ENCODE measurements around a stretch of chr14.

DNA sequence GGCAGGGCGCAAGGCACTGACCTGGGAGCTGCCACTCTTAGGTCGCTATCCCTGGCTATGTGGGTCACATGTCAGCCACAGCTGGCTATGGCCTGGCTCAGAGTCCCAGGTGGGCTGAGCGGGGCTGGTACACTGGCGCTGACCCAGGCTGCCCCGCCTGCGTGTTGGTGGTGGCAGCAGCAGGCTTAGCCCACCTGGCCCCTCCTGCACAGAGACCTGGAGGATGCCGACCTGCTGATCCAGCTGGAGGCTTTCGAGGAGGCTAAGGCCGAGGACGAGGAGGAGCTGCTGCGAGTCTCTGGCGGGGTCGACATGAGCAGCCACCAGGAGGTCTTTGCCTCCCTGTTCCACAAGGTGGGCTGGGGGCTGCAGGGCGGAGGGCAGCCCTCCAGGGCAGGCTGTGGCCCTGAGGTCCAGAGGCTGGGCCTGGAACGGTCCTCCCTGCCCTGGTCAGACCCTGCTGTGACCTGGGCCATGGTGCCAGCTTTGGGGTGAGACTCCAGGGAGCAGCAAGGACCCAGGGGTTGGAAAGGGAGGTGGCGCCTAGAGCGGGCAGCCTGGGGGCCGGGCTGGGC is 16.5 kb downstream of the INF2 start:
- RRBS: no CpG with 5 or more reads among the region's 18 CpGs

DNA sequence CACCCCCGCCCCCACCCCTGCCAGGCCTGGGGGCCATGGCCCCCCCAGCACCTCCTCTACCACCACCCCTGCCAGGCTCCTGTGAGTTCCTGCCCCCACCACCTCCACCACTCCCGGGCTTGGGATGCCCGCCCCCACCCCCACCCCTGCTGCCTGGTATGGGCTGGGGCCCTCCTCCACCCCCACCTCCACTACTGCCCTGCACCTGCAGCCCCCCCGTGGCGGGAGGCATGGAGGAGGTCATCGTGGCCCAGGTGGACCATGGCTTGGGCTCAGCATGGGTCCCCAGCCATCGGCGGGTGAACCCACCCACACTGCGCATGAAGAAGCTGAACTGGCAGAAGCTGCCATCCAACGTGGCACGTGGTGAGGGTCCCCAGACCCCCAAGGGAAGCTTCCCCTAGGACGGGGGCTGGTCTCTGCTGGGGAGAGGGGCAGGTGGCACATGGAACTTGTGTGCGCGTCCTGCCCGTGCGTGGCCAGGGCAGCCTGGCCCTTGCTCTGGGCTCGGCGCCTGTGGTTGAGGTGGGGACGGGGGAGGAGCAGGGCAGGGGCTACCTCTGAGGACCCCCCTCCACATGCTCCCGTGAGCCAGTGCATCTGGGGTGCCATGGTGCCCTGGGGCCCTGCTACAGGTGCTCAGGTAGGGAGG is 16.3 kb upstream of the ADSS1 start:
- RRBS: no CpG with 5 or more reads among the region's 20 CpGs

- RRBS: 81% methylated on average over 4 of the region's 14 CpGs
Observed at GRCh38 chr14:104712365-104712709, 11.7 kb upstream of the ADSS1 start.

DNA sequence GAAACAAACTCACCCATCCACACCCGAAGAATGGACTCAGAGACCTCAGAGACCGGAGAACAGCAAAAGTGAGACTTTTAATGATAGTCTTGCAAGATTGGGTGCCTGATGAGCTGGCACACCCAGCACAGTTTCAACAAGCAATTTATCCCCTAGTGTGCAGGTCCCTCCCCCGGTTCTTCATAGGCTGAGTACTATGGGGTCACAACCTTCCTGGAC is 13.8 kb downstream of the SIVA1 start:
- RRBS: no CpG with 5 or more reads among the region's 3 CpGs

DNA sequence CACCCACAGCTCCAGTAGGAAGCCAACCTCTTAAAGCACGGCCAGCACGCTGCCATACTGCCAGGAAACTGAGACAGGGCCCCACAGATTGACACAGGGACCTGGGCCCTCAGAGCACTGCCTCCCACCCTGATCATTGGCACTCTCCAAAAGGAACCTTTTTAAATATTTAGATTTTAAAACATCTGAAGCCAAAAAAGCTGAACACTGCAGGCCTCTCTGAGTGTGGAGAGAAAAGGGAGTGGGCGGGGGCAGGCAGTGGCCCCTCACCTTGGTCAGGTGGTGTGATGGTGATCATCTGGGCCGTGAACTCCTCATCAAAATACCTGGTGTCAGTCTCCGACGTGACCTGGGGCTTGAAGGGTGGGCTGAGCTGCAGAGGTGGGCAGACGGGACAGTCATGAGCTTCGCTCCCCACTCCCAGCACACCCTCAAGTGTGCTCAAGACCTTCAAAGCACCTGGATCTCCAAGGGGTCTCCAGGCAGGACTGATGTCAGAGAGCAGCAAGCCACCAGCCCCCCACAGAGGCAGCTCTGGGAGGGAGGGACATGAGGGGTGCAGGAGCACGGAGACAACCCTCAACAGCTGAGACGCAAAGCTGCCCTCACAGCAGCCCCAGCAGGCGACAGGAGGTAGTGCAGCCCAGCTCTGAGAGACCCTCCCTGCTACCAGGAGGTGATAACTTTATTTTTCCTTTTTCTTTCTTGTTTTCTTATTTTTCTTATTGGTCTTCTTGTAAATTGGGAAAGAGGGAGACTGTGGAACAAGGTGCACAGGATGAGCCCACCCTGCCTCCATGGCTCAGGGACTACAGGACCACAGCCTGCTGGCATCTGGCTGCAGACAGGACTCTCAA is 17.8 kb downstream of the SIVA1 start:
- RRBS: no CpG with 5 or more reads among the region's 11 CpGs

DNA sequence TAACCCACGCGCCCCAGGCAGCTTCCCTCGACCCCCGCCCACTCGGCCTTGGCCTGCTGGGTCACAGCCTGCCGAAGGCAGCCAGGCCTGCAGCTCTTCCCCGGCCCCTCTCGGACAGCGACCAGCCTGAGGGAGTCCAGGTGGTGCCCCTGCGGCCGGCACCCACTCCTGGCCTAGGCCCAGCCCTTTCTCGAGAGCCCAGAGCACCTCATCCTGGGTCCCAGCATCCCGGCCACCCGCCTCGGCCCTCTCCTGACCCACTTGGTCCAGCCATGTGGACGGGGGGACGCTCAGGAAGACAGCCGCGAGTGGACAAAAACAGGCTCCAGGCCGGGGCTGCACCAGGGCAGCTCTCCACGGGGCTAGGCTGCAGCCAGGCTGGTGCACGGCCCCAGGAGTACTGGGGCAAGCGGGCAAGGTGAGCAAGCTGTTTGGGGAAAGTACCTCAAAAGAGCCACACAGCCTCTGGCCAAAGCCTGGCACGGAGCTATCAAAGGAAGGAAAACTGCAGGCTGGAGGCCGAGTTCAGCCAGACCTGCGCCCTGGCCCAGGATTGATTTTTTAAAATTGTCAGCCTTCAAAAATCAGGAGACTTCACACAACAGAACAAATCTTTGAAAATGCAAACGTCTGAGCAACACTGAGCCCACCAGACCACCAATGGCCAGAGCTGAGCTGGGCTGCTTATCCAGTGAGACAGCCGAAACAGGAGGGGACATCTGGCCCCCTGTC is 6.4 kb downstream of the AKT1 start:
- RRBS: 77% methylated on average over 3 of the region's 28 CpGs

DNA sequence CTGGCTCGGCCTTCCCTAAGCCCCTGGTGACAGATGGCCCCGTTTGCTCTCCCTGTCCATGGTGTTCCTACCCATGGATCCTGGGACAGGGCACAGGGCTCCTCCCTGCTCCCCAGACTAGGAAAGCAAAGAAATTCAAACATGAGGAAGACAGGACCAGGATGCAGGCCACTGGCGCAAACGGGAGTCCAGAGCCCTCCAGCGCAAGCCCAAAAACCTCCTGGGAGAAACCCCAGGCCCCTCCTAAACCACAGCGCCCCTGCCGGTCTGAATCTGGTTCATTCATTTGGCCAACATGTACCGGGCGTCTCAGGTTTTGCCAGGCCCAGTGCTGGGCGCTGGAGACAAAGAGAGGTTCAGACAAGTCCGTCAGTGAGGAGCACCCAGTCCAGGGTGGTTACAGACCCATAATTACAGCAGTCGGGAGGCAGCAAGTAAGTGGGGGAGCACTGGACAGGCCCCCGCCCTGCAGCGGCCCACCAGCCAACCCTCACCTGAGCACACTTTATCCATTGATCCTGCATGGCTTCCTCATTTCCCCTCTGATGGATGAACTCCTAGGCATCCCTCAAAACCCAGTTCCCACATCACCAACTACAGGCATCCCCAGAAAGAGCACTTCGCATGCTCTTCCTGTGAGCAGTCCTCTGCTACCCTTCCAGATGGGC is 2.2 kb downstream of the AKT1 start:
- RRBS: no CpG with 5 or more reads among the region's 15 CpGs

GRCh38 chr14:104793856-104794530 is 1.6 kb downstream of the AKT1 start:
- RRBS: no CpG with 5 or more reads among the region's 19 CpGs

- RRBS: no CpG with 5 or more reads among the region's 31 CpGs
Observed at GRCh38 chr14:104801369-104801837, 502 bp downstream of the ZBTB42 start.

DNA sequence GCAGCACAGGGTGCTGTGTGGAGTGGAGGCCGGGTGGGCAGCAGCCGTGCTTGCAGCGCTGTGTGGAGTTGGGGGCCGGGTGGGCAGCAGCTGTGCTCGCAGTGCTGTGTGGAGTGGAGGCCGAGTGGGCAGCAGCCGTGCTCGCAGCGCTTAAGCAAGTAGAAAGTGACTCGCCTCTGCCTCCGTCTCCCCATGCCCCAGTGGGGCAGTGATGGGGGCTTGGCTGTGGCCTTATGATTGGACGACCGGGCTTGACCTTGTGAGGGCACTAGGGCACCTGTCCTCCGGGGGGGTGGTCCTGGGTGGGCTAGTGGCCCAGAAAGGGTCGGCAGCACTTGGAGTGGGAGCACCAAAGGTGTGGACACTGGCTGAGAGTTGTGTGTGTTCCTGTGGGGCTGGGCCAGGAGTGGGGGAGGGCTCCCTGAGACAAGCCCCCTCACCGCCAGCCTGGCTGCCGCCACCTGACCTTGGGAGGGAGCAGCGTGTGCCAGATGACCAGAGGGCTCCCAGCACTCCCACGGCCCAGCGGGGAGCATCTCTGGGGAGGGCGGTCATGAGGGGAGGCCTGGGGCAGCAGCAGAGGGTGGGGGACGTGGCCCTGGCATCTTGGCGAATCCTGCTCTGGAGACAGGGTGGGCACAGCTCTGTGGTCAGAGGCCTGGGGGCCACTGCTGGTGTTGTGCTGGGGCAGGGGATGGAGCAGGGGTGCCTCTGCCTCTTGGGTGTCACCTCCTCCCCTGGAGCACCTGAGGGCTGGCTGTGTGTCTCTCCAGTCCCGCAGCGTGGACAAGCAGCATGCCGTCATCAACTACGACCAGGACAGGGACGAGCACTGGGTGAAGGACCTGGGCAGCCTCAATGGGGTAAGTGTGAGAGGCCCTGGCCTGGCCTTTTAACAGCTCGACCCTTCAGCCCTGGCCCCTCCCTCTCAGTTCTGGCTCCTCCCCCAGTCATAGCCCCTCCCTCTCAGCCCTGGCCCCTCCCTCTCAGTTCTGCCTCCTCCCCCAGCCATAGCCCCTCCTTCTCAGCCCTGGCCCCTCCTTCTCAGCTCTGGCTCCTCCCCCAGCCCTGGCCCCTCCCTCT is 10.8 kb downstream of the CEP170B start:
- RRBS: 85% methylated on average over 4 of the region's 29 CpGs

GRCh38 chr14:104932591-104933813 is 8.3 kb downstream of the PLD4 start:
- RRBS: 10% methylated on average over 52 of the region's 122 CpGs

GRCh38 chr14:104972086-104972936 is 5.9 kb downstream of the AHNAK2 start:
- RRBS: no CpG with 5 or more reads among the region's 28 CpGs

DNA sequence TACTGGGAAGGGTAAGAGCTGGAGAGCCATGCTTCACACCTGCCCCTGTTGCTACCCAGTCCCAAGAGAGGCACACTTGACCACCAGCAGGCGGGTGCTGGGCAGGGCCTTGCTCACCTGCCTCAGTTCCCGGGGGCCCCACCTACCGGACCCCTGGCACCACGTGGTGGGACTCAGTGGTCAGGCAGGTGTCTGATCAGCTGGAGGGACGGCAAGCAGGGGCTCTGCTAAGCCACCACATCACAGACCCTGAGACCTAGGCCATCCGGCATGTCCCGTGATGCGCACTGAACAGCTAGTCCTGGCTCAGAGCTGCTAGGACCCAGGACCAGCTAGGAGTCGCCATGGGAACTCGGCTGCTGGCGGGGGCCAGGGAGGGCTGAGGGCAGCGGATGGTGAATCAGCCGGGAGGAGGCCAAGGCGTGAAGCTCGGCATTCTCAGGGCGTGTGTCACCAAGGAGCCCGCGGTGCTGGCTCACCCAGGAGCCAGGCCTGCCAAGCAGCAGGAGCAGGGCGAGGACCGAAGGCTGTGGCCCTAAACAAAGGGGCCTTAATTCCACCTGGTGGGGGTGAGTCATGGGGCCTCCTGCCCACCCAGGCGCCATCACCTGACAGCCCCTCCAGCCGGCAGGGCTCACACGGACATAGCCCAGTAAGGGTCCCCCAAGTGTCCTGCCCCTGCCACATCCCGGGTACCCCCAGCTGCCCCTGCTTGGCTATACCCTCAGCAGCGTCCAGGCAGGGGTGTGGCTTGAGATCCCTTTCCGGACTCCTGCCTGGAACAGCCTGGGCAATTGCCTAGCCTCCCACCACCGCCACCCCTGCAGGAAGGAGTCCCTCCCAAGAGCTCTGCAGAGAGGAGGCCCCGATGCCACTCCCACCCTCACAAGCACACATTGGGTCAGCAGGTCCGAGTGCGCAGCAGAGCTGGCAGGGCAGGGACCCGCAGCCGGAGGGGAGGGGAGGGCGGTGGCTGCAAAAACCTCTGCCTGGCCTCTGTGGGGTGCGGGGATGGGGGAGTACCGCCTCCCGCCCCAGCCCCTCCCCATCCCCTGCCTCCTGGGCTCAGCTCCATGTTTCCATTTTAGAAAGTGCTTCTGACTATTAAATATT is 4.9 kb downstream of the AHNAK2 start:
- RRBS: 8% methylated on average over 8 of the region's 36 CpGs

- RRBS: no CpG with 5 or more reads among the region's 11 CpGs
Observed at GRCh38 chr14:104974050-104974383, 4.2 kb downstream of the AHNAK2 start.

DNA sequence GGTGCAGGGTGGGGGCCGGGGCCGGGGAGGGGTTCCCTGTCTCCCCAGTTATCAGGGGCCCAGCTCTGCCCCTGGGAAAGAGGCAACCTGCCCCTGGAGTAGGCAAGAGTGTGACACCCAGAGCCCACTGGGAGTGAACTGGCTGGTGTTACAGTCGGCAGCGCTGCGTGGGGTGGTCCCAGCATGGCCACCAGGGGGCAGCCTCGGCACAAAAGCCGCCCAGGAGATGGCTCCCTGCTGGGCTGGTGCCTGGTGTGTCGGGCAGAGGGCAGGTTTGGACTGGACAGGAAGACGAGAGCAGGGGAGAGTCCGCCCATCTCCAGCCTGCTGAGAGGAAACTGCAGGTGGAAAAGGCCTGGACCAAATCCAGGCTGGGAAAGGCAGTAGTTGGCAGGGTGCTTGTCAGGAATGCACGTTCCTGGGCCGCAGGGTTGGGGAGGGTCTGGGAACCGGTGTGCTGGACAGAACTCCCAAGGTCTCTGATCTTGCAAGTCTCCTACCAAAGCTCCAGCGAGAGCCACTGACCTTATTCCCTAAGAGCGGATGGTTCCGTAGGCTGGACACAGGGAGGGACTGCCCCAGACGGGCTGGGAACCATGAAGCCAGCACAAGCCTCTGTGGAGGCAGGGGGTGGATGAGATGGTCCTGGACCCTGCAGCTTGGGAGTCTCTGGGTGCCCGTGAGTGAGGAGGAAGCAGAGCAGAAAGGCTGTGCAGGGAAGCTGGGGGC is 1.9 kb downstream of the AHNAK2 start:
- RRBS: no CpG with 5 or more reads among the region's 18 CpGs

DNA sequence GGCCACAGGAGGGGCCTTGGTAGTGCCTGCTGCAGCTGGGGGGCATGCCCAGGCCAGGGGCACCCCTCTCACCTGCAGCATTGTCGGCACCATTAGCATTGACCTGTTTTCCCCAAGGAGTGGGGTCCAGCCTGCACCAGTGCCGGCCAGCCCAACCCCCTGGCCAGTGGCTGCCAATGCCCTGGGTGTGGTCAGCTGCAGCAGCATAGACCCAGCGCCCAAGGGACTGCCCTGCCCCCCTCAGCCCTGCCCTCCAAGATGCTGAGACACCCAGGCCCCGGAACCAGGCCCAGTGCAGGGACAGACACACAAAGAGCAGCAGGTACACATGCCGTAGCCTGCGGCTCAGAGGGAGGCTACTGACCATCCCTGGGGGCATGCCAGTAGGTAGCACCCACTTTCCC is 1.1 kb downstream of the AHNAK2 start:
- RRBS: 100% methylated on average over 1 of the region's 6 CpGs

- RRBS: no CpG with 5 or more reads among the region's 12 CpGs
Observed at GRCh38 chr14:105019152-105019571, 1.7 kb downstream of the CDCA4 start.

DNA sequence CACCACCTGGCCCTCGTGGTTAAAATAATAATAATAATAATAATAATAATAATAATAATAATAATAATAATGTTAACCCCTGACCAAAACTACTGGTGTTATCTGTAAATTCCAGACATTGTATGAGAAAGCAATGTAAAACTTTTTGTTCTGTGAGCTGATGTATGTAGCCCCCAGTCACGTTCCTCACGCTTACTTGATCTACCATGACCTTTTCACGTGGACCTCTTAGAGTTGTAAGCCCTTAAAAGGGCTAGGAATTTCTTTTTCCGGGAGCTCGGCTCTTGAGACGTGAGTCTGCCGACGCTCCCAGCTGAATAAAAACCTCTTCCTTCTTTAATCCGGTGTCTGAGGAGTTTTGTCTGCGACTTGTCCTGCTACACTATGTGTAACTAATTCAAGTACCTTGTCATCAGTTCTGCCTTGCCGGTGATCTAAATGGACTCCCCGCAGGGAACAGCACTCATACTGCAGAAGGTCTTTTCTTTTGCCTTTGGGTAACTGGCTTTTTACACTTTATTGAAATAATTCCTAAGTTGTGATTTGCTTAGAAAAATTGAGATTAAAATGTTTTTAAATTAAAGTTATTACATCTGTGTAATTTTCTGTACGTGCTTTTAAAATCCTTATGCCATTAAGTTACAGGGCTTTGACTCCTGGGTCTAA is 17.8 kb upstream of the CDCA4 start:
- RRBS: 62% methylated on average over 1 of the region's 14 CpGs

GRCh38 chr14:105055823-105056803 is 9.1 kb downstream of the GPR132 start:
- RRBS: 86% methylated on average over 3 of the region's 50 CpGs

DNA sequence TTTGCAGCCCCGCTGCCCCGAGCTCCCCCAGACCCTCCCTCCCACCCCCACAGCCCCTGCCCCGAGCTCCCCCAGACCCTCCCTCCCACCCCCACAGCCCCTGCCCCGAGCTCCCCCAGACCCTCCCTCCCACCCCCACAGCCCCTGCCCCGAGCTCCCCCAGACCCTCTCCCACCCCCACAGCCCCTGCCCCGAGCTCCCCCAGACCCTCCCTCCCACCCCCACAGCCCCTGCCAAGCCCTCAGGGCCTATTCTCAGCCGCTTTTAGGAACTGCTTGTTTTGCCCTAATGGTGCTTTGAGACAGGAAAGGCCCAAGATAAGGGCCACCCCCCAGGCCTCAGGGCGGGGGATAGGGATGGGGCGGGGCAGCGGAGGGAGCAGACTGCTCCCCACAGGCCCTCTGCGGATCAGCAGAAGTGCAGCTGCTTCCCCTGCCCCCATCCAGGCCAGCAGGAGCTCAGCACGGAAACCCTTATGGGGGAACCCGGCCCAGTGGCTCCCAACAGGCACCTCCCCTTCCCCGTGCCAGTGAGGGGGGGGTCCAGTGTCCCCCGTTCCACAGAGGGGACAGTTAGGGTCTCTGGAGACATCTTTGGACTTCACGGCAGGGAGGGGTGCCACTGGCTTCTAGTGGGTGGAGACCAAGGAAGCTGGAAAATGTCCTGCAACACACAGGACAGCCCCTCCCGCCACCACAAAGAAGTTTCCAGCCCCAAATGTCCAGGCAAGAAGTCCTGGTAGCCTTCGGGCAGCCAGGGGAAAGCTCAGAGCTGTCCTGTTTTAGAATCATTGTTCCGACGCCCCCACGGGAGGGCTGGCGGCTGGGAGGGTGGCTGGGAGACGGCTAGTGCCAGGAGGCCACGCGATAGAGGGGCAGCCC is 10.2 kb upstream of the GPR132 start:
- RRBS: no CpG with 5 or more reads among the region's 25 CpGs

Measured in zone of skin (tissue), 1 donor.